ENCODE measurements around the genes SAG and DGKD.

- PRO-cap, 2 experiments: no peak in any of the 2 experiments
These were observed 22.5 kb downstream of the INPP5D start for GRCh38 chr2:233082618-233083114.

GRCh38 chr2:233152214-233153607 is 92.6 kb downstream of the INPP5D start:
- PRO-cap, 2 experiments: no peak in any of the 2 experiments

DNA sequence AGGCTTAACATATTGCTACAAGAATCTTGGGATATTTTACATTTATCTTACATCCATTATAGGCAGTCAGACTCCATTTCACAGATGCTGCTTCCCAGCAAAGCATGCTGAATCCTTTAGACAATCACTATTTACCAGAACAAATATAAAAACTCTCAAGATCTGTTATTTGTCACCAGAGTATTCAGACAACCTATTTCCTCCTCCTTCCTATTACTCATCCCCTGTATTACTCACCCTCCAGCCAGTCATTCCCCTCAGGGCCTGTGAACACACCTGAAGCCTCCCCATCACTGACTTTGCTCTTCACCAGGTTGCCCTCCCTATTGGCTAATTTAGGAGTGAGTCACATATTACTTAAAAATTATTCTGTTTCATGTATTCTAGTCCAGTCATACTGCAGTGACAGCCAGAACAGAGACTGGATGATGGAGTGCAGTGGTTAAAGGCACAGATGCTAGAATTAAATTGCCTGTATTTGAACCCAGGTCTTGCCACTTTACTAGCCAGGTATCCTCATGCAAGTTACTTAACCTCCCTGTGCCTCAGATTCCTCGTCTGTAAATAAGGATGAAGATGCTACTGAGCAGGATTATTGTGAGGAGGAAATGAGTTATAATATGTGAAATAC is 3.7 kb upstream of the ATG16L1 start:
- PRO-cap, 2 experiments: peak in 2 of 2 experiments; most common plus-strand start position 412 of the sequence (in 2); most common minus-strand start position 106 of the sequence (in 2)

DNA sequence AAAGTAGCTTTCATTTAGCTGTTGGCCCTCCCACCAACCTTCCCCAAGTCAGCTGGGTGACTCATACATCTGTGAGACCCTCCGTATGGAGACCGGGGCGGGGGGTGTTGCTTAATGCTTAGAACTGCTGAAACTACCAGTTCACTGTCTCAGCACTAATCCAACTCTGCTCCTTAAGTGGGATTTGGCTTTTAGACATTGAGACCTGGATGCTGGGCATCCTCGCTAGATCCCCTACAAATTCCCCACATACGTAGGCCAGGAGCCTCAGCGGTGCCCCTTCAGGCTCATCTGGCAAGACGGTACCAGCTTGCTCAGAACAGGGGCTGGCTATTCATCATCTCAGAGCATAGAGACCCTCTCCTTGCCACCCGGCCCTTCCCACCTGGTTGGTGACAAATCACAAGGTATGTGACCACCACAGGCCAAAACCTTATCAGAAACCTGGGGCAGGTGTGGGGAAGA is at the start of gene SAG:
Gene SAG, plus strand, starts transcription at position 201 of the 465 bp plus-strand sequence.
- PRO-cap, 2 experiments: no peak in any of the 2 experiments

- PRO-cap, 2 experiments: no peak in any of the 2 experiments
These were observed at the start of gene DGKD for GRCh38 chr2:233353987-233354646. TSS of gene DGKD (plus strand) at chr2:233354494.

GRCh38 chr2:233355834-233356330 is 1.6 kb downstream of the DGKD start:
- PRO-cap, 2 experiments: no peak in any of the 2 experiments

GRCh38 chr2:233938824-233939424 is 21.8 kb downstream of the TRPM8 start:
- PRO-cap, 2 experiments: no peak in any of the 2 experiments

DNA sequence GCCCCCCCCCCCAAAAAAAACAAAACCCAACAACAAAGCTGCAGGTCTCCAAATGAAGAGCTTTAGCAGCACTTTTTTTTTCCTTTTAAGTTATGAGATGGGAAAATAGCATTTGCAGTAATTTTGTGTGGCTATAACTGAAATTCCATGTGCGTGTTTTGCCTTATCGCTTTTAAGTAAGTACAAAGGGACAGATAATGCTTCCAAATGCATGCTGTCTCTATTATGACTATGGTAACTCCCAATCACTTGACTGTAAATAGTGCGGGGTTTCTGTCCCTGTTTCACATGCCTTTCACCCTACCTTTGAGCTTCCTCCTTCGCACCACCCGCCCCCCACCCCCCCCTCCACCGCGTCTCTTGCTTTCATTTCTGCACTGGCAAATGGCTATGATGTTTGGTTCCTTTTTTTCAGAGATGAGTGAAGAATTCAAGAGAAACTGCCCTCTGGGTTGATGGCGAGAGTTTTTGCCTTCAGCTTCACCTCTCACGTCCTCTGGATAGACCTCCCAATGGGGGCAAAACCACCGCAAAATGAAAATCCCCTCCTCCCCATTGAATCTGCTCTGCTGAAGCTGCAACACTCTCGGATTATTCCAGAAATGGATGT is 25.1 kb upstream of the SPP2 start:
- PRO-cap, 2 experiments: no peak in any of the 2 experiments

DNA sequence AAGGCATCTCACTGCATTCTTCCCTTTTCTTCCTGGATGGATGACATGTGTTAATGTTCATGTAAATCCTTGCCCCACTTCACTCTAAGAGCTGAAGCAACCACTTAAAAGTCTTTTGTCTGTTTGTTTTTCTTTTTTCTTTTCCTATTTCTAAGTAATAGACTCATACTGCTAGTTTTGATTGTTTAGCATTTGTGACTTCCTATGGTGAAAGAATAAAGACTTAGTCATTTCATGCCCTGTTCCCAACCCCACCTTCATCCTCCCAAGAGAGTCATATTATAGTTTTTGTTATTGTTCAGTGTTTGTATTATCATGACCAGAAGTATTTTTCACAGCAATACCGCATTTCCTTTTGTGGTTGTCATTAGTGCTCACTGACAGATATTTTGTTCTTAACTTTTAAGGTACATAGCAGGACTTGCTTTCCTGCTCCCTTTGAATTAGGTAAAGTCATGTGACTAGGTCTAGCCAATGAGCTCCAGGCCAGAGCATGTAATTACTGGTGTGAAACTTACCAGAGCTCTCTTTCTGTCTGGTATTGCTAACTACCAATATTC is 18.1 kb upstream of the SPP2 start:
- PRO-cap, 2 experiments: no peak in any of the 2 experiments

- PRO-cap, 2 experiments: no peak in any of the 2 experiments
These were observed 219.3 kb downstream of the SPP2 start for GRCh38 chr2:234269746-234270276.

GRCh38 chr2:234307639-234307984 is 189.3 kb downstream of the ARL4C start:
- PRO-cap, 2 experiments: no peak in any of the 2 experiments

DNA sequence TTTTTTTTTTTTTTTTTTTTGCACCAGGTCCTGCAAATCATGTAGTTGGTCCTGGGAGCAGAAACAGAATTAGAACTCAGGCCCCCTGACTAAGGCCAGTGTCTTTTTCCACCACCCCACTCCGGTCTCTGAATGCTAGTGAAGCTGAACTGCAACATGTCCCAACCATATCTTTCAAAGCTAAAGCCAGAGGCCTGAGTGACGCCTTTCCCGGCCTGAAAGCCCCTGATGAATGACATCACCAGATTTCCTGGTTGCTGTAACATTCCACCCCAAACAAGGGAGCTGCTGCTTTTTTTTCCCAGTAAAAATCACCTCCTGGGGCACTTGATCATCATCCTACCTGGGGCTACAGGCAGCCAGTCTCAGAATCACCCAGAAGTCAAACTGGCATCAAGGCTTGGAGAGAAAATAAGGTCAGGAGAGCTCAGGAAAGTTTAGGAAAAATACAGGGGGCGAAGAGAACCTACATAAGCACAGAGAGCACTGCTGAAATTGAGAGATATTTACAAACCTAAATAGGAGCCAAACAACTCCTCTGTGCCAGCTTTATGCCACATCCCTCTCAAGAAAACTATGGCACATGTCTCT is 162.7 kb downstream of the ARL4C start:
- PRO-cap, 2 experiments: no peak in any of the 2 experiments

DNA sequence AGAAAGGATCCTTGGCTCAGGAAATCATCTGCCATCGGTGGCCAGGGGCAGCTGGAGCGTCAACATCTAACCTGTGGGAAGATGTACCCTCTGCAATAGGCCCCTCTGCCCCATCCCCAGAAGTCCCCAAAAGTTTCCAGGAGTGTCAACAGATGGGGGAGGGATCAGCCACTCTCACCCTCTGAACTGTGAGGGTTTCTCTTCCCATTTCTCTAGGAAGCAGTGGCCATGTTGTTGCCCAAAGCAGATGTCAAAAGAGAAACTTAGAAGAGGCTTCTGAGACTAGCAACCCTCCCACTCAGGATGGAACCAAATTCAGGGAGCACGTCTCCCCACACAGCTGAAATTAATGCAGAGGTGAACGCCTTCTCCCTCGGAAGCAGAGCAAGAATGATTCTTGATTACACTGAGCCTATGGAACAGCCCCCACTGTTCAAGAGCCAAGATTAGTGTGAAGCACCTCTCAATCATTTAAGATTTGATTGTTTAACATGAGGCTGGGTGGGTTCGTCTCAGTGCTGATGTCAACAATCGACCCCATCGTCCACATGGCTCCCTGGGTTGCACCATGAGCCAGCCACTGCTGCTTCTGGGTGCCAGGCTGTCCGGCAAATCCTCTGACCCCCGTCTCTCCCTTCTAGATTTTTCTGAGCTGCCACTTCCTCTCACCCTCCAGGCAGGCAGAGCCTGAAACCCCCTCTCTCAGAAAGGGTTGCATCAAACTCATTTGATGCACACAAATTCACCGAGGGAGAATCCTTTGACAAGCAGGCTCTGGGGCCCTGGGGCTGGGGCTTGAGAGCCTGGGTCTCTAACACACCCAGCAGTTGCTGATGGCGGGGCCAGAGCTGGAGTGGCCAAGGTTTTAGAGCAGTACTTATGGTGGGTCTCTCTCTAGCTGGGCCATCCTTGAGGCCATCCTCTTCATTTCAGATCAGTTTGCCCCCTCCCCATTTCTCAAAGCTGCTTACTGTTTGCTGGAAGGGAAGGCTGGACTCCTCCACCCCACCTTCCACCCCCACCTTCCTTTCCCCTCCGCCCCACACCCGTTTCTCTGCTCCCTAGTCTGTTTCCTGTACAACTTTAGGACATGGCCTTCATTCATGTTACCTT is 69.9 kb downstream of the ARL4C start:
- PRO-cap, 2 experiments: peak in 2 of 2 experiments; most common plus-strand start position 826 of the sequence (in 2); most common minus-strand start position 619 of the sequence (in 1)

DNA sequence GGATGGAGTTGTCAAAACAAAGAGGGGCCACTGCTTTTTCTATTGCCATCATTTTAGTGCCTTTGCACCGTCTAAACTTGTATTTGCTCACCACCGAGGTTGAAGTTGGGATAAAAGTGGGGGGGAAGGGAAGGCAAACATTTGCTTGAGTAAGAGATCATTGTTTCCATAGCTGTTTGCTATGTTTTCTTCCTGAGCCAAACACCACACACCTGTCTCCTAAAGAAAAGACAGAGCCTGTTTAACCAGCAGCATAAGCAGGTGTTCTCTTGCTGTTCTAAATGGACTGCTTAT is 179.2 kb upstream of the ARL4C start:
- PRO-cap, 2 experiments: no peak in any of the 2 experiments

DNA sequence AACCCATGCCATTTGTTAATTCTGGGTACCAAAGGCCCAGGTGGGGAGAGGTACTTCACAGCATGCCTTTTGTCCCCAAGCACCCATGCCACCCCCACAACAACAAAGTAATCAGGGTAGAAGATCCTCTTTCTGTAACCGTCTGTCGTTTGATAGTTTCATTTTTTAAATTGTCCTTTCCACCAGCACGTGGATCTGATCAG is 2.3 kb downstream of the SH3BP4 start:
- PRO-cap, 2 experiments: no peak in any of the 2 experiments

DNA sequence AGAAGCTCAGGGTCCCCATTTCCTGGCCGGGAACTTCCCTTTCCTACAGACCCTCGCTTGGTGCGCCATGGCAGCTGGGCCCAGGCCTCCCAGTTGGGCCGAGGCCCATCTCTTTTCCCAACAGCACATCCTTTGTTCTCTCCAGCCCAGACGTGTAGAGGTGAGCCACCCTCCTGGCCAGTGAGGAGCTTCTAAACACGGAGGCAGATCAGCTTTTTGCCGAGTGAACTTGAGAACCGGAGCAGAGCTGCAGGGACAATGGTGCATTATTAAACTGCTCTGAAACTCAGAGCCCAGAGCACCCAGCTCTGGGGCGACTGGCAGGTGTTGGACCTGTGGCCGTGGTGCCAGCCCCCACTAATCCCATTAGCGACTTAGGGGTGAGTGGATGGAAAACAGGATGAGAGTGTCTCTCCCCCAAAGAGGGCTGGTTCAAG is 25.4 kb downstream of the SH3BP4 start:
- PRO-cap, 2 experiments: no peak in any of the 2 experiments

DNA sequence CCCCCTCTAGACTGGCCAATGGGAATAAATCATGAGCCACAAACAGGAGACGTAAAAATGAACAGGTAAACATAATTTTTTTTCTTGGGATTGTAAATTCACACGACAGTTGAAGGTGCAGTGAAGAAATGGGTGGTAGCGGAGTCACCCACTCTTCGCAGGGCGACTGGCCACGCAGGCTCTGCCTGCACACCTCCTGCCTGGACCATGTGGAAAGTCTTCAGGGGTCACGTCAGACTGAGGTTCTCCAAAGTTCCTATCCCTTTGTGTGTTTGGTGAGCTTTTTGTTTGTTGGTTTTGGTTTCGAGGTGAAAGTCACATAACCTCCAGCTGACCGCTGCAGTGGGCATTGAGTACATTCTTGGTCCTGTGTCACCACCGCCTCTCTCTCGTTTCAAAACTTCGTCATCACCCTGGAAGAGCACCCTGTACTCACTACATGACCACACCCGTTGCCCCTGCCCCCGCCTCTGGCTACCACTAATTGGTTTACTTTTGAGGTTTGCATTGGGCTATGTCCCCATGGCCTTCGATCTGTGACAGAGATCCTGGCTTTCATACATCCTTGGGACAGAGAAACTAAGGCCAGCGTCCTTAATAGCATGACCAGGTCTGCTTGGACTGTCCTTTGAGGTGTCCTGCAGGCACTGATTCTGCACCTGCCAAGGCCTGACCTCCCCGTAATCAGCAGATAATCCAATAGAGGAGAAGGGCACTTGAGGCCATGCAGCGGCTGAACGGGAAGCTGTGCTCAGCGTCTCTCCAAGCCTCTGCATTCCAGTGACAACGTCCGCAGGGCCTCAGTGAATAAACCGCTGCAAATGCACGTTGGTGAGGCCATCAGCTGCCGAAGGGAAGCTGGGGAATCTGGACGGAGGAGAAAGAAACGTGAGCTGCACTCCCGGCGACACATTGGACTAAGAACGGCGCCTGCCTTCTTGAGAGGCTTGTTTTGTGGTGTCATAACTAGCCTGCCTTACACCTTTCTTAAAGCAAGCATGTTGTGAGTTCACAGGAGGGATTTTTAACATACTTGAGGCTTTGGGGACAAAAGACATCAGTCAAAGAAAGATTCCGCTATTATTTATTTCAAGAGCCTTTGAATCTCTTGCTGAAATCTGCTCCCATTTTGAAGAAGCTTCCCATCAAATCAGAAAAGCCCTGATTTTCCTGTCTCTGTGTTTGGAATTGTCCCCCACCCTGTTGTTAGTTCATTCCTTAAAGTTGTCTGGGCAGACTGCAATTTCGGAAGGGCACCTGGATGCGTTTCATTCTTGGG is 46.9 kb downstream of the SH3BP4 start:
- PRO-cap, 2 experiments: no peak in any of the 2 experiments

DNA sequence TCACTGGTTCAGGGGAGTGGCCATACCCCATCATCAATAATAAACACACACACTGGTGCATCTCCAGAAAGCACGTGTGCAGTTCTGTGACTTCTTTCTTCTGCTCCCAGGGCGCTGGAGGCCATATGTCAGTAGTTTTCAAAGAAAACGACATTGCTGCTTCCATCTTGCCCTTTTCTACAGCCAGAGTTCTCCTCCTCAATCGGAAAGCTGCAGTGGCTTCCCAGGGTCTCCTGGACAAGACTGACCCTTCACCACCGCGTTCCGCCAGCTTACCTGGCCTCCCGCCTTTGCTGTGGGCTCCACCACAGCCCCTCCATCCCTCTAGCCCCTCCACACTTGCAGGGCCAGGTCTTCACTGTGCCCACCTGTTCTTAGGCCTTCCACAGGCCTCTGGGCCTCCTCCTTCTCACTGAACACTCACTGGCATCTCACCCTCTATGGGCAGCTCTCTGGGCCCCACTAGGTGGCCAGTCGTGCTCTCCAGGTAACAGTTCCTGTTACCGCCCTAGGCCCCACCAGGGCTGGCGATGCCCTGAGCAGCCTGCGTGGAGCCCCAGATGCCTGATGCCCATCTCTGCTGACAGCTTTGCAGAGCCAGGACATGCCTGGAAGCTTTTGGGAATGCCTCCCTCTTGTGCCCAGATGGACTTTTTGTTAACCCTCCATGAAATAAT is 79.6 kb downstream of the SH3BP4 start:
- PRO-cap, 2 experiments: no peak in any of the 2 experiments

DNA sequence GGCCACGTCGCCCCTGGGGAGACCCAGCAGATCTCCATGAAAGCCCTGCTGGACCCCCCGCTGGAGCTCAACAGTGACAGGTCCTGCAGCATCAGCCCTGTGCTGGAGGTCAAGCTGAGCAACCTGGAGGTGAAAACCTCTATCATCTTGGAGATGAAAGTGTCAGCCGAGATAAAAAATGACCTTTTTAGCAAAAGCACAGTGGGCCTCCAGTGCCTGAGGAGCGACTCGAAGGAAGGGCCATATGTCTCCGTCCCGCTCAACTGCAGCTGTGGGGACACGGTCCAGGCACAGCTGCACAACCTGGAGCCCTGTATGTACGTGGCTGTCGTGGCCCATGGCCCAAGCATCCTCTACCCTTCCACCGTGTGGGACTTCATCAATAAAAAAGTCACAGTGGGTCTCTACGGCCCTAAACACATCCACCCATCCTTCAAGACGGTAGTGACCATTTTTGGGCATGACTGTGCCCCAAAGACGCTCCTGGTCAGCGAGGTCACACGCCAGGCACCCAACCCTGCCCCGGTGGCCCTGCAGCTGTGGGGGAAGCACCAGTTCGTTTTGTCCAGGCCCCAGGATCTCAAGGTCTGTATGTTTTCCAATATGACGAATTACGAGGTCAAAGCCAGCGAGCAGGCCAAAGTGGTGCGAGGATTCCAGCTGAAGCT is 90.1 kb downstream of the SH3BP4 start:
- PRO-cap, 2 experiments: no peak in any of the 2 experiments

GRCh38 chr2:235044069-235045033 is 92.5 kb downstream of the SH3BP4 start:
- PRO-cap, 2 experiments: peak in 2 of 2 experiments; most common plus-strand start chr2:235044375 (in 2); most common minus-strand start chr2:235044220 (in 2)